Measurements from ENCODE around the genes TATDN2 and SLC6A11.

GRCh38 chr3:9986461-9986737 lies 242 bp downstream of the EMC3 start:
- PRO-cap: no peak

DNA sequence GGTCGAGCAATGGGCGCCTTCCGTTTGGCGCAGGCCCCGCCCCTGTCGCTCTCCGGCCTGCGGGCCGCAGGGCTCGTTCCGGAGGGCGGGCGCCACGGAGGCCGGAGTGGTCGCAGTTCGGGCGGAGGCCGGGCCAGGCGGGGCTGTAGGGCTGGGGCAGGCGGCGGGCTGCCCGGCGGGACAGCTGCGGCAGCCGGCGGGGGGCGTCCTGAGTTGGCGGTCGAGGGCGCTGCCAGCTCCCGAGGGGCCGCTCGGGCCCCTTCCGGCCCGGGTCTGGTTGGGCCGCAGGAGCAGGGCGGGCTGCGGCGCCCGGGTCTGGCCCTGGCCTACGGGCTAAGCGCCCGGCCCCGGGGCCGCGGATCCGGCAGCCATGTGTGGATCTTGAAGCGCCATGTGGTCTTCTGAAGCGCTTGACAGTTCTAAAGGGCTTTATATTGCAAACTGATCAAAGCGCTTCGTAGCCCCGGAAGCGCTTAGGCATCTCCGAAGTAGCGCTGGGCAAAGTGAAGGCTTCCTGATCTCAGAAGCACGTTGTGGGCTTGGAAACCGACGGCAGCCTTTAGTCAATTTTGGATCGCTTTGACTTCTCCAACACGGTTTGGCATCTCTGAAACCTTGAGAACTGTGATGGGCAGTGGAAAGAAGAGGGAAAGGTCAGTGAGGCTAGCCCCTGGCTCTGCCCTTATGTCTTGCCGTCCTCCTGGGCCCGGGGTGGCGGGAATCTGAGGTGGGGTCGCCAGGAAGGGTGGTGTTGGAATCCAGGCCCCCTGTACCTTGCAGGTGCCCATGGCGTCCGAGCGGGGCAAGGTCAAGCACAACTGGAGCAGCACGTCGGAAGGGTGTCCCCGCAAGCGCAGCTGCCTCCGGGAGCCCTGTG lies at the start of gene TATDN2:
TATDN2 (plus strand) TSS at position 45 of the 877 bp plus-strand sequence.
- PRO-cap: bidirectional peak, plus-strand start at position 60 of the sequence, minus-strand start outside the sequence

GRCh38 chr3:10312511-10313234 lies 8.2 kb downstream of the SEC13 start:
- PRO-cap: no peak

DNA sequence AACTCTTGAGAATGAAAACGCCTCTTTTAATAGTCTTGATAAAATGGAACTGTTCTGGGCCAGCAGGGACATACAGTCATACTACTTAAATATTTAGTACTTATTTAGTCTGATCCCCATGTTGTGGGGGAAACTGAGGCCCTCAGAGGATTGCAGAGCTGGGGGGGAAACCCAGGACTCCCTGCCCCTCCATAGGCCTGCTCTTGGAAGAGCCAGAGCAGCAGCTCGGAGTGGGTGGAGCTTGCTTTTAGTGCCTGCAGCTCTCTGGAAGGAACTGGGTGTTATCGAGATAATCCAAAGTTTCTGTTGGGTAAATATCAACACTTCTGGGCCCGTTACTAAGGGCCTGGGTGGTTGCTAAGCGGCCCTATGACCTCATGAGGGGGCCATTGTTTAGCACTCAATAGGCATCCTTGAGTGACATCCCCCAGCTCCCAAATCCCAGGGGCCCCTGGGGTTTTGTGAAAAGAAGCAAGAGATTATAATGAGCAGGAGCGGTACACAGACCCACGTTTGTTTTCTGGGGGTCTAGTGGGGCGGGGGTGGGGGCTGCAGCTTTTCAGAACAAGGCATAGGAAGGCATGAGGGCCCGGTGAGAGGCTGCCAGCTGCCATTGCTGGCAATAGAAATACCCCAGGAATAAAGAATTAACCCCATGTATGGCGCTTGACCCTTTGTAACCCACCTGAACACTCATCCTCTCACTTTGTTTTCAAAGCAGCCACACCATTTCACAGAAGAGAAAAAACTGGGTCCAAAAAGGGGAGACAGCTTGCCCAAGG lies 48.3 kb upstream of the ATP2B2 start:
- PRO-cap: no peak

- PRO-cap: unidirectional peak, minus-strand start at chr3:10769247
These were observed 47.0 kb upstream of the SLC6A11 start for GRCh38 chr3:10769026-10769341.

- PRO-cap: no peak
These were observed at the start of gene SLC6A11 for GRCh38 chr3:10815536-10816319. Gene SLC6A11, plus strand, starts transcription at chr3:10816228.

DNA sequence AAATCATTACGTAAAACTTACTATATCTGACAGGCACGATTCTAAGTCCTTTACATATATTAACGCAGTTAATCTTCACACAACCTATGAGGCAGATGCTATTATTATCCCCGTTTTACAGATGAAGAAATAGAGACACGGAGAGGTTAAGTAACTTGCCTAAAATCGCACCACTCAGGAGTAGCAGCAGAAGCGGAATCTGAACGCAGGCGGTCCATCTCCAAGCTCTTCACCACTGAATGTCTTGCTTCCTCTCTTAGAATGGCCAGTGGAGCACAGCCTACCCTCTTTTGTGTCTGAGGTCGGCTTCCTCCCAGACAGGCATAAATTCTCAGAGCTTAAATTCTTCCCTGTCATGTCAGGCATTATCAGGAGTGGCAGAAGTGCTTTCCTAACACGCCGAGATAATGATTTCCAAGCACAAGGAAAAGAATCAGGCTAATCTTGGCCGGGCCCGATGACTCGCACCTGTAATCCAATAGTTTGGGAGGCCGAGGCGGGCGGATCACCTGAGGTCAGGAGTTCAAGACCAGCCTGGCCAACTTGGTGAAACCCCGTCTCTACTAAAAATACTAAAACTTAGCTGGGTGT lies 30.0 kb downstream of the HRH1 start:
- PRO-cap: no peak

DNA sequence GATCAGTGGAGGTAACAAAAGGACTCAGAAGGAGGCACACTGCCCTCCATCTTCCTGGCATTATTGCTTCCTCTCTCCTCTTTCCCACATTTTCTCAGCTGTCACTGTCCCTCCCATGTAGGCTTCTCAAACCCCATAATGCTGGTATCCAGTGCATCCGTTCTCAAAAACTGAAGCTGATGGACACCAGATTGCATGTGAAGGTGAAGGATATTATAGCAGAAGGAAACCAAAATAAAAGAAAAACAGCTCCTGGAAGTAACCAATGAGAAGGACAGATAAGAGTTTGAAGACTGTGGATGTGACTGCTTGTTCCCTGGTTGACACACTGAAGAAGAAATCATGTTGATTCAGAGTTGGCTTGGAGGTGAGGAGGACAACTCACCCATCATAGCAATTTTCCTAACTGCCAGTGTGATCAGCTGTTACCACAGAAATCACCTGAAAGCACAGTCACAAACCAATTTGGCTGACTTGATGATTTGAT lies 9.9 kb downstream of the ATG7 start:
- PRO-cap: no peak

- PRO-cap: no peak
These were observed 95.0 kb downstream of the ATG7 start for GRCh38 chr3:11367020-11367861.

GRCh38 chr3:11454006-11454688 lies 181.9 kb downstream of the ATG7 start:
- PRO-cap: no peak

- PRO-cap: no peak
These were observed 129.4 kb downstream of the VGLL4 start for GRCh38 chr3:11514177-11514789.

GRCh38 chr3:11581619-11583110 lies 61.5 kb downstream of the VGLL4 start:
- PRO-cap: no peak

- PRO-cap: no peak
These were observed 19.0 kb downstream of the VGLL4 start for GRCh38 chr3:11624763-11625149.

DNA sequence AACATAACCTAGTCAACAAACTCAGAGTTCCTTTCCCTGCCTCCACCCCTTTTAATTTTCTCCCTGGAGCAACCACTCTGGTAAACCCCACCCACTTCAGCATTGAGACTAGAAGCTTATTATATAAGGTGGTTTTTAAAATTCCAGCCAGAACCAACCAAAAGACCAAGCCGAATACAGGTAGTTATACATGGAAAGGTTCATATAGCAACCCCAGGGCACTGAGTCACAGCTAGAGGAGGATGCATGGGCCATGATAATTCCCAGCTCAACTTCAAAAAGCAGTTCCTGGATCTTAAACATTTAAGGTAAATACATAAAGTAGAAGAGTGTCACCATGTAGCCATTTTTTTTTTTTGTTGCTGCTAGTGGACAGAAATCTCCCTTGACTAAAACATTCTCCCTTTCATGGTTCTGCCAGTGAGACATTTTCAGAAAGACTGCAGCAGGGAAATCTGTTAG lies 54.8 kb downstream of the TAMM41 start:
- PRO-cap: no peak

- PRO-cap: no peak
These were observed 24.6 kb upstream of the TIMP4 start for GRCh38 chr3:12183390-12183665.

GRCh38 chr3:12193222-12193955 lies 34.7 kb upstream of the TIMP4 start:
- PRO-cap: no peak

DNA sequence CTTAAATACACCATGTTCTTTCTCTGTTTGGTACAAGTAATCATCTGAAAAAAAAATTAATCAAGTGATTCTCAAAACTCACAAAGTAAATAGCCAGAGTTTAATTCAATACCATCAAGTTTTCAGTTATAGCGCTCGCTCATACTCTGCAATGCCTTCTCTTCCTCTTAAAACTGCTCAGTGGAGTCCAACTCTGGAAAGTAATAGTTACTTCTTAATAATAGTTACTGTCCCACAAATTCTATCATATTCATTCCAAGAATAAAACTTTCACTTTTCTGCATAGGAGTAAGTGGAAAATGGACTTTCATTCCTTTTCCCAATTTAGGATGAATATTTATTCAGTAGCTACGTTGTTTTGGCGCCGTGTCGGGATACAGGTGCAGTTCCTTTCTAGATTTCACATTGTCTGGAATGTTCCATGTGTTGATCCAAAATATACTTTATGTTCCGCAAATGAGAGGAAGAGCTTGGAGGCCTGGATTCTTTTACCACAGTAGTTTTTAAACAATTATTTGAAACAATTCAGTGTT lies 23.0 kb upstream of the PPARG start:
- PRO-cap: no peak

DNA sequence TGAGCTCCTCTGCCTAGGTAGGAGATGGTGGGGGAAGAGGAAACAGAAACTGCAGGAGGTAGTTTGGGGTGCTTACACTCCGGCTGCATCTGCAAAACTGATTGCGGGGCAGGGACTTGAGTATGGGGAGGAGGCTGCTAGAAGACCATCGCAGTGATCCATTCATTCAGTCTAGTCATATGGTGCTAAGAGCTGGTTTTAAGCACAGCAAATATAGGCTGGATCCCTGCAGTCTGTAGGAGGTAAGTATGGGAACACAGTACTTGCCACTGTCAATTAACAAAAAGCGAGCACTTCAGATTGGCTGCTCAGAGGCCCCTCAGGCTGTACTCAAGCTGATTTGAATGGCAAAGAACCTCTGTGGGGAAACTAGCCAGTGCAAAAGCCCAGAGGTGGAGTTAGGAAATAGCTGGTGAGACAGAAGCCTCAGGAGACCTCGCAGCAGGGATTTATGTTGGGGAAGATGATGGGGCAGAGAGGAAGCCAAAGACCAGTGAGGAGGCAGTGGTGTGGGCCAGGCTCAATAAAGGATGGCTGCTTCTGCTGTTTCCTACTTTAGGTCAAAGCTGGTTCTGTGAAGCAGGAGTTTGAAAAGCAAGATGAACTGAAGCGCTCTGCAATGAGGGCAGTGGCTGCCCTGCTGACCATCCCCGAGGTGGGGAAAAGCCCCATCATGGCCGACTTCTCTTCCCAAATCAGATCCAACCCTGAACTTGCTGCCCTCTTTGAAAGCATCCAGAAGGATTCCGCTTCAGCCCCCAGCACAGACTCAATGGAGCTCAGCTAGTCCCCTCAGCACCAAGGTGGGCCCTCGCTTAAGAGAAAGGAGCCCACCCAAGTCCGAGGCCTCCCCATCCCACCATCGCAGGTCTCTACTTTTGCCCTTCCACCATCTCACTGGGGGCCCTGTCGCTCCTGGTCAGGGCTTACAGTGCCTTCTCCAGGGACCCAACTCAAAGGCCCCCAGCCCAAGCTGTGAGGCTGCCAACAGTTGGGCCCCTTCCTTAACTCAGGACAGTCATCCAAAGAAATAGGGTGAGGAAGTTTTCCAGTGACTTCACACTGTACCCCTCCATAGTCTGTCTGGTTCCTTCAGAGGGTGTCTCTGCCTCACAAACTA lies 7.8 kb downstream of the RPL32 start:
- PRO-cap: no peak

- PRO-cap: no peak
These were observed 596 bp downstream of the RPL32 start for GRCh38 chr3:12840520-12841417.

GRCh38 chr3:12931178-12931844 lies 89.9 kb upstream of the RPL32 start:
- PRO-cap: no peak

All from gallbladder (tissue), 1 donor.